Keratinocyte (primary cell): ENCODE measurements around the gene SEC16B.

DNA sequence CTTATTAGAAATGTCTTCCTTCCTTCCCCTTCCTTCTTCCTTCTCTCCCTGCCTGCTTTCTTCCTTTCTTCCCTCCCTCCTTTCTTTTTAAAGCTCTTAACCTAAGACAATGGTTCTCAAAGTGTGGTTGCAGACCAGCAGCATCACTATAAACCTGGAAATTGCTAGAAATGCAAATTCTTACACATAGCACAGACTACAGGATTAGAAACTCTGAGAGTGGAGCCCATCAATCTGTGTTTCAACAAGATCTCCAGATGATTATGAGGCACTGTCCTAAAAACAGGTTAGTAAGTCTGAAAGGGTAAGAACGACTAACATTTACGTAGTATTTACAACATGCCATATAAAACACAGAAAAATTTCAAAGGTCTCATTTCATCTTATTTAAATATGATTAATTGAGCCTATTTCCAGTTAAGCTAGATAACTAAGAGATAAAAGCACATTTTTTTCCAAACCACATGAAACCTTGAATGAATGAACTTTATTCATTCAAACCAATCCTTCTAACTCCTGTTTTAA lies 138.8 kb downstream of the COP1 start:
CAGE:
- cytosol, long polyA minus RNA = no peak
- cytosol, long polyA plus RNA = no peak
- long polyA plus RNA = no peak
- nucleus, long polyA minus RNA = start-site peak on the minus strand centred at position 405 of the sequence, 168 bp wide, 21 reads
- nucleus, long polyA plus RNA = no peak

CAGE:
- cytosol, long polyA minus RNA = no peak
- cytosol, long polyA plus RNA = no peak
- long polyA plus RNA = no peak
- nucleus, long polyA minus RNA = no peak
- nucleus, long polyA plus RNA = no peak
These were observed 137.4 kb downstream of the COP1 start for GRCh38 chr1:176069514-176070249.

DNA sequence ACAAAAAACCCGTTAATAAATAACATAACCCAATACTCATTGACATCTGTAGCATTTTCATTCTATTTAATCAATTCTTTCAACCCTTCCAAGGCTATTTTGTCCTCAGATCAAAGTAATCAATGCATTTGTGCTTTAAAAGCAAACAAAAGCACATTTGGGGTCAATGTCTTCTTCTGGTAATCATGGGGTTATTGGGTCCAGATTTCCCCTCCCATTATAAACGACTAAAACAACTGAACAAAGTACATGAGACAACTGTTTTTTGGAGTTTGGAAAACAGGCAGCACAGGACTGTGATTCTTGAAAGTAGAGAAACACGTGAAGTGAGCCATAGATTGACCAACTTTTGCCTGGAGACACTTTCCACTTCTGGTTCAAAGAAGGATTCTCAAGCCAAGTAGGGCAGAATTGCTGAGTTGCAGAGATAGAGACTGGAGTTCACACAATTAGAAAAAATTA lies 42.2 kb downstream of the PAPPA2 start:
CAGE:
- cytosol, long polyA minus RNA = no peak
- cytosol, long polyA plus RNA = no peak
- long polyA plus RNA = no peak
- nucleus, long polyA minus RNA = no peak
- nucleus, long polyA plus RNA = no peak

CAGE:
- cytosol, long polyA minus RNA = no peak
- cytosol, long polyA plus RNA = no peak
- long polyA plus RNA = no peak
- nucleus, long polyA minus RNA = no peak
- nucleus, long polyA plus RNA = no peak
These were observed 52.3 kb downstream of the PAPPA2 start for GRCh38 chr1:176515073-176515895.

DNA sequence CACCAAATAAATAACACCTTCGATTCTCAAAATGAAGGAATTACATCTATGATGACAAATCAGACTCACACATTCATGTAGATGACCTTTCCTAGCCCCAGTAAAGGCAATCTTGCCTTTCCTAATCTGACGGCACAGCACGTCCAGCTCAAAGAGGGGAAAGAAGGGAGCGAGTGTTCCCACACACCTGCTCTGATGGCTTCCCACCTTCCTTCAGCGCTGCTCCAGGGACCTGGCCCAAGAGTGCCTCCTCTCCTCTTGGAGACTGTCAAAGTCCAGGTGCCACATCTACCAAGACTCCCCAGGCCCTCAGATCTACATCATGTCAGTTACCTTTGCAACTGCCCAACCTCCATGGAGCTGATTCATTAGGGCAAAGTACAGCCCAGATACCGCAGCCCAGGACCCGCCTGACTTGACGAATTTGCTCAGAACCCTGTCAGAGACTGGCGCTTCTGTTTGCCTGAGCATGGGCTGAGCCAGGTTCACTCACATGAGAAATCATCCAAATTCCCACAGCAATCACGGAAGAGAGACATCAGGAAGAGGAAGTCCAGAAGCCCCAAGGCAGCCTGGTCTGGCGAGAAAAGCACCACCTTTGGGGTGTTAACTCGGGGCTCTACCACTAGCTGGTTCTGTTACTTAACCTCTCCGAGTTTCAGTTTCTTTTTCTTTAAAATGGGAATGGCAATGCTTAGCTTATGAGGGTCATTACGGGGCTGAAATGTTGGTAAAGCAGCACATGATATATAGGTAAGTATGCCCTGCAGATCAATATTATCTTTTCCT lies at the start of gene SEC16B:
TSS of gene SEC16B (minus strand) at position 362 of the 789 bp plus-strand sequence.
CAGE:
- cytosol, long polyA minus RNA = no peak
- cytosol, long polyA plus RNA = no peak
- long polyA plus RNA = no peak
- nucleus, long polyA minus RNA = no peak
- nucleus, long polyA plus RNA = no peak

DNA sequence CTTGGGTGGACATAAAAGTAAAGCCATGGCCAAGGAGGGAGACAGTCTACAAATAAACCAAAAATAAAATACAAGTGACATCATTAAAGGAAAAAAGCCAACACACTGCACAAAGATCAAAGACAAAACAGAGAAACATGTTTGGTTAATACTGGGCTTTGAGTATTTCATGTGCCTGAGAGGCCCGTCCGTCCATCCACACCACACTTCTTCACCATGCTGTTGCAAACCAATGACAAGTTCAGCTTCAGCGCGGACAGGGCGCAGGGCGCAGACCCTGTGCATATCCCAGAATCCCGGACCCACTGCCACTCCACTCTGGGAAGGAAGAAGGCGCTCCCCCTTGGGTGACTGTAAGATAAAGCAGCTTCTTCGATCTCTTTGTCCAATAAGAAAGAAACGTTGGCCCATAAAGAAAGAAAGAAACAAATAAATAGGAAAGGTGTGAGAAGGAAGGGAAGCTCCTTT lies 836 bp upstream of the RASAL2 start:
CAGE:
- cytosol, long polyA minus RNA = no peak
- cytosol, long polyA plus RNA = no peak
- long polyA plus RNA = no peak
- nucleus, long polyA minus RNA = no peak
- nucleus, long polyA plus RNA = no peak

DNA sequence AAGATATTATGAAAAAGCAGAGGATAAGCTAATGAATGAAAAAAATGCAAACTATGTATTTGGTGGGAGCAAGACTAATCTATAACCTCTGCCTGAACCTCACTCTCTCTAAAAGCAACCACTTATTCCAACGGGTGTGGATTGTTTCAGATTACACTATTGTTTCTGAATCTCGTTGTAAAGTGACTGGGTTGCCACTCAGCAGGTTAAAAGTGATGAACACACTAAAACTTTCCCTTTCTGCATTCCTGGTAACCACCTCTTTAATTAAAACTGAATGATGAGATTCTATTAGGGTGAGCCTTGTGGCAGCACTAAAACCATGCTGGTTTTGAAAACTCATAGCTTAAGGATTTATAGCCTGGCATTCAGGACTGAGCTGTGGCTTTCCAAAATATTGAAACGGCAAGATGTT lies 1.2 kb downstream of the RASAL2 start:
CAGE:
- cytosol, long polyA minus RNA = no peak
- cytosol, long polyA plus RNA = no peak
- long polyA plus RNA = no peak
- nucleus, long polyA minus RNA = no peak
- nucleus, long polyA plus RNA = no peak

CAGE:
- cytosol, long polyA minus RNA = no peak
- cytosol, long polyA plus RNA = no peak
- long polyA plus RNA = no peak
- nucleus, long polyA minus RNA = no peak
- nucleus, long polyA plus RNA = no peak
These were observed 86.2 kb downstream of the RASAL2 start for GRCh38 chr1:178179978-178180613.

DNA sequence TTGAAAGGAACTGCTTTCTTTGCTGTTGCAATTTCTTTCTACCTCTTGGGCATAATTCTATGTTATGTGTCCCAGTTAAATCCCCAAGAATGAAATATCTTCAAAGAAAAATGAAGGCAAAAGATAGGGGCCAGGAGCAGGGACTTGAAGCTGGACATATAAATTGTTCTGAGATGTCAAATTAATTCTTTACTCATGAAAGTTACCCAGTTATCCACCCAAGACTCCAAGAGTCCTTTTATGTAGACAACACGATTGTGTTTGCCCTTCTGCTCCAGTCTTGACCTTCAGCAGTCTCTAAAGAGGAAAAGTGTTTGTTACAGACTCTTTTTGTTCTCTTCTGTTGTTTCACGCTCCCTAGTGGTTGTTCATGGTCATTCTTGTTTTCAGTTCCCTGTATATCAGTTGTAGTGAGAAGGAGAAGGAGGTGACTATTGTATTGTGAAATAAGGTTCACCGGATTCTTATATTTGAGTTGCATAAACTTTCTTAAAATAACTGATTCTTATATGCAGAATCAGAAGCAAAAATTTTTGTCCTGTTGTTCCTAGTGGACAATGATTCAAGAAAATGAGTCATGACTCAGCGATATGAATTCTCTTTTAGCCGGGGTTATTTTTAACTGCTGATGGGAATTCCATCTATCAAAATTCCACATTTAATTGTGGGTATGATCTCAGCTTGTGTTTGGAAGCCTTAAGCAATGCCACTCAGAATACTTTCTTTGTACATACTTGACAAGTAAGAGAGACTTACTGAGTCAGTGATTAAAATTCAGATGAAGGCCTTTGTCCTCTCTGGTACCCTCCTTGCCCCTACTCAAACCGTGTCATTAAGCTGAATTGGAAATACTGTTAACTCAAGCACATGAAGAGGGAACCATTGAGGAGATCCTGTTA lies 152.2 kb downstream of the CLEC20A start:
CAGE:
- cytosol, long polyA minus RNA = no peak
- cytosol, long polyA plus RNA = no peak
- long polyA plus RNA = no peak
- nucleus, long polyA minus RNA = no peak
- nucleus, long polyA plus RNA = no peak

GRCh38 chr1:178409391-178410587 lies 87.0 kb downstream of the CLEC20A start:
CAGE:
- cytosol, long polyA minus RNA = no peak
- cytosol, long polyA plus RNA = no peak
- long polyA plus RNA = no peak
- nucleus, long polyA minus RNA = no peak
- nucleus, long polyA plus RNA = no peak

DNA sequence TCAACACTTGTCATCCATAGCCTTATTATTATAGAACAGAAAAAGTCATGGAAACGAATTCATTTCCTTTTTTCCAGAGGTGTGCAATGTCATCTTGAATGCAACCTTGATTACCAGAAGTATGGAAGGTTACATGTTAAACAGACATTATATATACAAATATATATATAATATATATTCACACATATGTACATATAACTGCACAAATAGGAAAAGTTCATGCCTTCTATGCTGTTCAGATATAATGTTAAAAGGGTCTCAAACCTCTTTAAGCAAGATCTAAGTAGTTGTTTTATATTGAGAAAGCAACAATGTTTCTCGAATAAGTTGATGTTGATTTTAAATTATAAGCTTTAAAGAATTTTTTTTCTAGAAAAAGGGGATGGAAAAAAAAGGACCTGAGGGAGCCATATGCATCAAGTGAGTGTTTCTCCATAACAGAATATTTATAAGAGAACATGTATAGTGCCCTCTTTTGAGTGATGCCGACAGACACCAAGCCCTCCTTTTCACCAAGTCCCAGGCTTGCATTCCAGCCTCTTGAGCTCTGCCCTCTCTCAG lies 22.2 kb downstream of the CLEC20A start:
CAGE:
- cytosol, long polyA minus RNA = no peak
- cytosol, long polyA plus RNA = no peak
- long polyA plus RNA = no peak
- nucleus, long polyA minus RNA = no peak
- nucleus, long polyA plus RNA = no peak

CAGE:
- cytosol, long polyA minus RNA = no peak
- cytosol, long polyA plus RNA = no peak
- long polyA plus RNA = no peak
- nucleus, long polyA minus RNA = no peak
- nucleus, long polyA plus RNA = no peak
These were observed 63.0 kb downstream of the TEX35 start for GRCh38 chr1:178575830-178576378.

DNA sequence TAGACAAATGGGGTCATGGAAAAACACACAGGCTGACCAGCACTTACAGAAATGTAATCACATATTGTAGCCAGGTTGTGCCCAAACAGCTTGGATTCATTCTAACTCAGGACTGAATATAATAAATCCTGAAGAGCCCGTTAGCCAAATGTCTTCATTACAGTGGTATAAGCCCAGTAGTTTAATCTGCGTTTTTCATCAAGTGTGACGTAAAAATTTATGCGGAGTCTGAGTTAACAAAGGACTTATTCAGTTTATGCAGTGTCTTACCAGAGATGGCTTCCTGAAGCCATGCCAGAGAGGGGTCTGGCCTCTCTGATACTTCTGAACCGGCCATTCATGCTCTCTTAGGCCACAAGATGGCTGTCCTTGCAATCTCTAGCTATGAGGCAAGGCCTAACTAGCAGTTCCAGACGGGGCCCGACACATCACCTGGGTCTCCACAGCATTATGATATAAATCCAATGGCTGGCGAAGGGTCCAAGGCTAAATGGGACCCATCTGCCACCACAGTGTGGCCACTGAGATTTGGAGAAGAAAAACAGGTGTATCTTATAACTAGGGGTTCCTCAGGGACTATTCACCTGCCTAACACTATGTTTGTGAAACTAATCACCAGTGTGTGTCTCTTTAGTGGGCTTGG lies 101.4 kb downstream of the TEX35 start:
CAGE:
- cytosol, long polyA minus RNA = no peak
- cytosol, long polyA plus RNA = no peak
- long polyA plus RNA = no peak
- nucleus, long polyA minus RNA = no peak
- nucleus, long polyA plus RNA = no peak

GRCh38 chr1:178862193-178862998 lies 8.5 kb downstream of the ANGPTL1 start:
CAGE:
- cytosol, long polyA minus RNA = no peak
- cytosol, long polyA plus RNA = no peak
- long polyA plus RNA = no peak
- nucleus, long polyA minus RNA = no peak
- nucleus, long polyA plus RNA = no peak

DNA sequence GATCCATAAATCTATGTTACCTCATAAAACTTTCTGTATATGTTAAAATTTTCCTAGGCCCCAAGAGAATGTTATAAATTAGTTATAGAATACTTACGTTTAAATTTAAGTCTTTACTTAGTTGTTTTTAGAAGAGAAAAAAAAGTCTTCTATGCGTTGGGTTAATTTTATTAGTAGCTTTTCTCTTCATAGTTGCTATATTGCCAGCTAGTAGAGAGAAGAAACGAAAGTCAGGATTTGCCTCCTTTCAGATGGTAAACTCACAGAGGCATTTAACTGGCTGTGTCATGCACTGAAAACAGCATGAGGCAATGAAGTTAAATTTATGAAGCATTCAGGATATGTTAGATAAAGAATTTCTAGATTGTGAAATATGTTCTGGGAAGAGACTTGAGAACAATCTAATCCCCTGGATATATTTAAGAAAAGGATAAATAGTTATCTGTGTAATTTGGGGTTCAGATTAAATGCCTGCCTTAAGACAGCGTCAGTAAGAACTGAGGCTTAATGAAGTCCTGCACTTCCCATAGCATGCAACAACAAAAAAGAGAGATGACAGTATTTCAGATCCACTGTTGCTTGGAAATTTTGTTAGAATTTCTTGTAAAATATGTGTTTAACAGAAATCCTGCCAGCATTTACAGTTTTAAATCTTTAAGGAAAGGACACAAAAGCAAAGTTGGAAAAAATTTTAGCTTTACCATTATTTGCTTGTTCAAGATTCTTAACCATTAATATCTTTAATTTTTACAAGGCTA lies 1.7 kb downstream of the ANGPTL1 start:
CAGE:
- cytosol, long polyA minus RNA = no peak
- cytosol, long polyA plus RNA = no peak
- long polyA plus RNA = no peak
- nucleus, long polyA minus RNA = no peak
- nucleus, long polyA plus RNA = no peak

DNA sequence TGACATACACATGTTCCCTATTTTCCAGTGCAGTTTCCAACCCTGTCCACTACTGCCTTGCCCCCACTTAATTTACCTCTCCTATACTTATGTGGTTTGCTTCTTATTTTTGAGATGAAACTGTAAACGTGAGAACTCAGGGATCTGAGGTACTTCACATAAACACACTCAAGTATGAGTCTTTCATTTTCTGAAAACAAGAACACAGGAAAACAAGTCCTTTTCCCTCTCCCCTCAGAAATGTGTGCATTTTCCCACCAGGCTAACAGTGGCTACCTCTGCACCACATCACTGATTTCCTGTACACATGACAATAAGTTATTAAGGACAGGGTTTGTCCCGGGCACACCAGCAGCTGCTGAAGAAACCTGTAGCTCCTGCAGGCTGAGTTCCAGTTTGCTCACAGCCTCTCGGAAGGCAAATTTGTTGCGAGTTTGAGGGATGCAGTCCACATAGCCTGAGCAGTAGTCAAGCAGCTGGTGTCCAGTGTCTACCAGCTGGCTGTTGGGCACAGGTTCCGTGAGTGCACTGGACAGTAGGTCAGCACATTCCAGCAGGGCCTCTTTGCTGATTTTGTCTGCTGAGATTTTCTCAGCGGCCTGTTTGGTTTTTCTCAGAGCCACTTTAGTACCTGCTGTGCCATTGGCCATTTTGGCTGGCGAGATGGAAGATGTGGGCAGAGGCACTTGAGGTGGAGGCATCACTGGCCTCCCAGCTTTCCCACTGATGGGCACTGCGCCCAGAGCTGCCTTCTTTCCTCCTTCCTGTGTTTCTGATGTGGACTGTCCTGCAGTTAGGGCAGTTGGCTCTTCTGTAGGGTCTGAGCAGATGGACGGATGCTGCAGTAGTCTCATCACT lies 25.8 kb downstream of the TOR3A start:
CAGE:
- cytosol, long polyA minus RNA = start-site peak on the plus strand centred at position 80 of the sequence, 31 bp wide, 7 reads; start-site peak on the plus strand centred at position 200 of the sequence, 10 bp wide, 7 reads; start-site peak on the plus strand centred at position 277 of the sequence, 11 bp wide, 8 reads
- cytosol, long polyA plus RNA = no peak
- long polyA plus RNA = no peak
- nucleus, long polyA minus RNA = start-site peak on the plus strand centred at position 117 of the sequence, 630 bp wide, 68 reads
- nucleus, long polyA plus RNA = no peak

GRCh38 chr1:179230247-179230746 lies 820 bp upstream of the ABL2 start:
CAGE:
- cytosol, long polyA minus RNA = no peak
- cytosol, long polyA plus RNA = no peak
- long polyA plus RNA = no peak
- nucleus, long polyA minus RNA = no peak
- nucleus, long polyA plus RNA = no peak

DNA sequence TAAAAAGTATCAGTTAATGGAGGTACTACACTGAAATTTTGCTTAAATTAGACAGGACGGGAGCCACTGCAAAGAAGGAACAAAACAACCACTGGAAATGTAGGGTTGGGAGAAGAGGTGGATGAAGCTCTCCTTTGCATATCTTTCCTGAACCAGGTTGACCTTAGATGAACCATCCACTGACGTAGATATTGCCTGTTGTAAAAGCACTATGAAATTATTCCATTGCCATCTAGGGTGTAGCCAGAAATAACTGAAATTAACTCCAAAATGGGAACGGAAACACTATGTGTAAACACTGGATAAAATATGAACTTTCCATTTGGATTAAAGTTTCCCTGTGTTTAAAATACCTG lies 1.2 kb upstream of the ABL2 start:
CAGE:
- cytosol, long polyA minus RNA = no peak
- cytosol, long polyA plus RNA = no peak
- long polyA plus RNA = no peak
- nucleus, long polyA minus RNA = no peak
- nucleus, long polyA plus RNA = no peak

DNA sequence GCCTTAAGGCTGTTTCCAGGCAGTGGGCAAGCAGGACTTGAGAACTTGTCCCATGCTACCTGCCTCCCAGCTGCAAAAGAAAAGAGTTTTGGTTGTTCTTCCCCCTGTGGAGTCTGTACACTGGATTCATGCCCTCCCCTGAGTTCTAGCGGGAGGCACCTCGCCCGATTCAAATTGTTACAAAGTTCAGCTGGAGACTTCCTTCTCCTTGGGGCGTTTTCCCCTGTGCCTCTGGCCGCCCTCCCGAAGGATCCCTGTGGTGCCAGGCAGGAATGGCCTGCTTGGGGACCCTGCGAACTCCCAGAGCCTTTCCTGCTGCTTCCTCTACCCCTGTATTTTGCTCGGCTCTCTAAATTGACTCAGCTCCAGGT lies 58.5 kb downstream of the NPHS2 start:
CAGE:
- cytosol, long polyA minus RNA = no peak
- cytosol, long polyA plus RNA = no peak
- long polyA plus RNA = no peak
- nucleus, long polyA minus RNA = no peak
- nucleus, long polyA plus RNA = no peak

DNA sequence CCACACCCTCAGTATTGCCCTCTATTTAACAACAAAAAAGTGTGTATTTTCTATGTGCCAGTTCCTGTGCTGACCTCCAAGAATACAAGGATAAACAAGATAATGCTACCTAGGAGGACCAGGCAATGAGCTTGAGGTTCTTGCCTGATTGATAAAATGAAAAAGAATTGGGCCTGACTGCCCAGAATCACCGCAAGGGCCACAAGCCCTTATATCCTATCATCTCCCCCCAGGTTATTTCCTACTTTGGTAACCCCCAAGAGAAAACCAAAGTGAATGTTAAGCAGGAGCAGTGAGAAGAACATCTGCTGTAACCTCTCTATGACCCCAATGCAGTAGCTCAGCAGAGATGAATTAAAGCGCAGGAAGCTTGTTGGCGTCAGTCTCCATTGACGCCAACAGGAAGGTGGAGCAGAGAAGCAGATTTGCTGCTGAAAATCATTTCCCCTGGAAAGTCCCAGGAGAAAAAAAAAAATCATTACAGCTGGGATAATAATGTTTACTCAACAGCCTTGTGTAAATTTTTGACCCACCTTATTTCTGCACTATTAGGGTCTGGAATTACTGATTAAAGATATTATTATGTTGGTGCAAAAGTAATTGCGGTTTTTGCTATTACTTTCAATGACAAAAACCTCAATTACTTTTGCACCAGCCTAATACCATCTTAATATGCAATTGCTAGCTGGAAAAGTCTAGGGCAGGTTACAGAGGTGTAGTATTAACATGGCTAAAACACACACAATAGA lies 33.2 kb upstream of the FAM163A start:
CAGE:
- cytosol, long polyA minus RNA = no peak
- cytosol, long polyA plus RNA = no peak
- long polyA plus RNA = no peak
- nucleus, long polyA minus RNA = no peak
- nucleus, long polyA plus RNA = no peak